GM23248 (cell line): ENCODE results near the gene SLC6A17.

DNA sequence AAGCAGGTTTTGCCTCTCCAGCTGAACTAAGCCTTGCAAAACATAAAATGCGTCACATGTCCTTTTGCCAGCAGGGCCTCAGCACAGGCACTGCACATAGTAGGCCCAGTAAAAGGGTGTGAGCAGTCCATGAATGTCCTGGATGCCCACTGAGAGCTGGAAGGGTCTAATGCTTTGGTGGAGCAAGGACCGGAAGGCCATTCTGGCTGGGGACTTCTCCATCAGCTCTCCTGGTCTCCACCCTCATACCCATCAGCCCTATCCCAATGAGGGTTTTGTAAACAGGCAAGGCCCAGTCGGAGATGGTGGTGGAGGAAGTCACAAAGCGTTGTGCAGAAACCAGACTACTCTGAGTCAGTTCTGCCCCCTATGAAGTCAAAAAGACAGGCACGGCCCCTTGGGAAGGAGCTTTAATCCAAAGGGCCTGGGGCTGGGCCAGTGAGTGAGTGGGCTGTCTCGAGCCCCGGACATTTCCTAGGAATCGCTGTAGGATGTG, 566 bp upstream of the AHCYL1 start:
- RAMPAGE, long total RNA, result no peak

- RAMPAGE, long total RNA, result no peak
These were observed 16.6 kb downstream of the ALX3 start for GRCh38 chr1:110053791-110054296.

DNA sequence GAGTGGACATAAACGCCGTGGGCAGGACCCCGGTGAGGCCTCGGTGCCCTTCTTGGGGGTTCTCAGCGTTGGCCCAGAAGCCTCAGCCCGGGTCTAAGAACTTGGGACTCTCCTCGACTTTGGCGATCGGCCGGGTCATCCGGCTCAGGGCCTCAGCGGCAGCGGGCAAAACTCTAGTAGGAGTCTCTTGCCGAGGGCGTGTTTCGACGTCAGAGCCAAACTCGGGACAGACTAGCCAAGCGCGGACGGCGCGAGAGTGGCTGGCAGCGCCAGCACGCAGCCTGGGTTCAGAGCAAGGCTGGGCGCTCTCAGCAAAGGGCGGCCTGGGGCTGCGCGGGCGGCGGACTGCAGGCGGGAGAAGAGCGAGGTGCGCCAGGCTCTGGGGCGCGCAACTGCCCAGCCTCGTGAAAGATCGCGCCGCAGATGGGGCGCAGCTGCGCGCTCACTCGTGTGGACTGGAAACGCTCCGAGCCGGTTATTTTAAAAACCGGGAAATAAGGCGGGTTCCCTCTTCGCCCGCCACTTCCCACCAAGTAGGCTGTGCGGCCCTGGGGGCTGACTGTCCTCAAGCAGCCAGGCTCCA, 2.6 kb downstream of the ALX3 start:
- RAMPAGE, long total RNA, result no peak

GRCh38 chr1:110084299-110085267, 14.1 kb upstream of the ALX3 start:
- RAMPAGE, long total RNA, result no peak

GRCh38 chr1:110150235-110151218, at the start of gene SLC6A17:
SLC6A17 (plus strand) TSS chr1:110150494.
- RAMPAGE, long total RNA, result no peak

DNA sequence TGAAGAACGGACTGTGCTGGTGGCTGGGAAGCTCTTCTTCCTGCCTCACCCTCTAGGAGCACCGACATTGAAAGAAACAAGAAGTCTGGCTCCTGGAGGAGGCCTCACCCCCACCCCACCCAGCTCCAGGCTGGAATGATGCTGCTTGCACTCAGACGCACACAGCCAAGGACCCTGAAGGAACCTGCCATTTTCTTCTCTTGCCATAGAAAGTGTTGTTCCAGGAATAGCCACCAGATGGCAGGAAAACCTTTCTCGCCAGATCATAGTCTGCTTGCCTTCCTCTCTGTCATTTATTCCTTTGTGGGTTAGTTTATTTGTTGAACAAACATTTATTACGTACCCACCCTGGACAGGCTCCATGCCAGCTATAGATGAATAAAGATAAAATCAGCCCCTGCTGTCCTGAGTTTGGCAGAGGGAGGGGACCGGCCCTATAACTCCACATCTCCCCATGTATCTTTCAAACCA, 7.1 kb upstream of the KCNC4 start:
- RAMPAGE, long total RNA, result no peak

DNA sequence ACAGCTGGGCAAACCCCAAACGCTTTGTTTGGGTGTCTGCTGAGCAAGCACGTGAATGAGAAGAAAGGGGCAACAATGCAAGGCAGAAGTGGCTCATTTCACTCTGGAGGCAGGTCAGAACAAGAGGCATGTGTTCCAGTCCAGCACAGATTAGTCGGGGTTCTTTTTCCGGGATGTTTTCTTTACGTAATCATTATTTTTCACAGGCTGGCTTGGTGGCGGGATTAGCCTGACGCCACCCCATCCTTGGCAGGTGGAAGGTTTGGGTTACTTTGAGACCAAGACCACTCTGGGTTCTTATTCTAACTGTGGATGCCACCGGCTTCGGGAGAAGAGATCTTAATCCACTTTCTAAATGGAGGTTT, 33.7 kb downstream of the KCNC4 start:
- RAMPAGE, long total RNA, result no peak

- RAMPAGE, long total RNA, result no peak
These were observed 9.0 kb upstream of the RBM15 start for GRCh38 chr1:110330096-110330623.

DNA sequence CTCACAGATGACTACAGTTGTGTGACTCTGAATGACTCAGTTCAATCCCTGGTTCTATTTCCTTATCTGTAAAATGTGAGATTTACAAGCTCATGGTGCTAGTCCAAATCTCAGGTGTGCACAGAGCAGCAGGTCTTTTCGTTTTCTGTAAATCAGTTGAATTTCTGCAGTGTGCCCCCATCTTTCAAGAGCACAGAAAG, 26.3 kb downstream of the PROK1 start:
- RAMPAGE, long total RNA, result no peak

GRCh38 chr1:110643856-110644260, 30.9 kb downstream of the KCNA3 start:
- RAMPAGE, long total RNA, result no peak

DNA sequence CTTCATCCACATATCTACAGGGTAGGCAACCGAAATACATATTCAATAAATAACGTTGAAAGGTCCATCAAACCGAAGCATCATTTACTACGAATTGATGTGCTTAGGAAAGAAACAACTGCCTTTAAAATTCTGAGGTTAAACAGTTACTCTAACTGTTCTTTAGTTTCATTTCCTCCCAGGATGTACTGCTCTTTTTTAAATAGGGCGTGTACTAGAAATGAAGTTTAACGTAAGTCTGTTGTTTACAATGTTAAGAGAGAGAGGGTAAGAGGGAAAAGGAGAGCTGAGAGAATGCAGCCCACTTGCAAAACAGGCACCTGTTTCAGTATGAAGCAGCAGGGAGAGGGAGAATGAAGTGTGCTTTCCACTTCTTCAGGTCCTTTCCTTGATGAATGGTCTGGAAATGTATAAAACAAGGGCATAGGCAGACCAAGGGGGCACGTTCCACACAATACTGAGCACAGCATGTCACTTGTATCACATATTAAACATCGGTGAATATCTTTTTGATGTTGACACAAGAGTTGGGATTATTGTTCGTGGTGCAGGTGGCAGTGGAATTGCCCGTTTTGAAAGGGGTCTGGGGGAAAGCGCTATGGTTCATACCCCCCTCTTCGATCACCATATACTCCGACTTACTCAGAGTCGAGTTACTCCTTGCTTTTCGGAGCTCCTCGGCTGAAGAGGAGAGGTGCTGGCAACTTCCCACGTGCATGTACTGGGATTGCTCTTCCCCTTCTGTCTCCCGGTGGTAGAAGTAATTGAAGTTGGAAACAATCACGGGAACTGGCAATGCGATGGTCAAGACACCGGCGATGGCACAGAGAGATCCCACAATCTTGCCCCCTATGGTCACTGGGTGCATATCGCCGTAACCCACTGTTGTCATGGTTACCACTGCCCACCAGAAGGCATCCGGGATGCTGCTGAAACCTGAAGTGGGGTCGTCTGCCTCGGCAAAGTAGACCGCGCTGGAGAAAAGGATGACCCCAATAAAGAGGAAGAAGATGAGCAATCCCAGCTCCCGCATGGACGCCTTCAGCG, 1.8 kb downstream of the KCNA3 start:
- RAMPAGE, long total RNA, result no peak

DNA sequence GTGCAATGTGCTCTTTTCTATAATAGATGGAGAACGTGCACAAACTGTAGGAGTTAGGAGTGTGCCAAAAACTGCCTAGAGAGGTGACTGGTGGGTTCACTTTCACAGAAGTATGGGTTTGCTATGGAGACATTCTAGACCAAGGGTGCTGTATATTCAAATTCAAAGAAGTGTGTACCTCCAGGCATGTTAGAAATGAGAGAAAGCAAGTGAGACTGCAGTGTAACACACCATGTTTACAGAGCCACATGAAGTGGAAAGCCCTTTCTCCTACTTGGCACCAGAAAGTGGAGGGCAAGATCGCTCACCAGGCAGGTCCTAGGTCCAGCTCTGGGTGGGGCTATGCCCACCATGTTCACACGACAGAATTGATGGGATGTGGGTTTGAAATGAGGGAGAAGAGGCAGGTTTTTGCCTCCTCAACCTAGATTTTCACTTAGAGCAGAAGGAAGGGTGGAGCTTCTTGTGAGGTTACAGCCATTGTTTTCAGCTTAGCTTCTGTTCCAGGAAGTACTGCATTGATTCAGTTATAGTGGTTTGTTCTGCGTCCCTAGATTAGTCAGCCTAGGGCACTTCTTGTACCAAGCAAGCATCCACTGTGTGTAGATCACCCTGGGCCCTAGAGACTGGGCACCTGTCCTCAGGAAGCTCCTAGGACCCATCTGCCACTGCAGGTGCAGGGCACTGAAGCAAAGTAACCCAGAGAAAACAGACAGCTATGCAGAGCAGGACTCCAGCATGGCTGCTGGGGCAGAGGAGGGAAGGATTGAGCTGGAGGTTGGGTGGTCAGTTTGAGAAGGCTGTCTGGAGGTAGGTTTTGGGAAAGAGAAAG, 2.3 kb downstream of the CD53 start:
- RAMPAGE, long total RNA, result no peak

DNA sequence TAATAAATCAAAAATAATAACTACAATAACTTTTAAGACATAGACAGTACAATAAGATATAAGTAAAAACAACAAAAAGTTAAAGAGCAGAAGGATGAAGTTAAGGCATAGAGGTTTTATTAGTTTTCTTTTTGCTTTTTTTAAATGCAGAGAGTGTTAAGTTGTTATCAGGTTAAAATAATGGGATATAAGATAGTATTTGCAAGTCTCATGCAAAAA, 32.8 kb downstream of the CD53 start:
- RAMPAGE, long total RNA, result no peak

DNA sequence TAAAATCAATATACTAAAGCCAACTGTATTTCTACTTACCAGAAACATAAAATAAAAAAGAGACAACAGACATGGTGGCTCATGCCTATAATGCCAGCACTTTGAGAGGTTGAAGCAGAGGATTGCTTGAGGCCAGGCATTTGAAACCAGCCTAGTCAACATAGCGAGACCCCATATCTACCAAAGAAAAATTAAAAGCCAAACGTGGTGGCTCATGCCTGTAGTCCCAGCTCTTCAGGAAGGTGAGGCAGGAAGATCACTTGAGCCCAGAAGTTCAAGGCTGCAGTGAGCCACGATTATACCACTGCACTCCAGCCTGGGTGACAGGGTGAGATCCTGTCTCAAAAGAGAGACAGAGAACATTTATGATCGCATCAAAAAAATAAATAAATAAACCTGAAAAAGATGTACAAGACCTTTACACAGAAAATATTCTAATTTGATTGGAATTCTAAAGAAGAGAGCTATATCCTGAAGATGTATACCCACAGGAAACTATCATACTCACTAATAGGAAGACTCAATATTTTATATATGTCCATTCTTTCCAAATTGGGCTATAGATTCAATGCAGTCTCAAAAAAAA, 33.3 kb downstream of the CD53 start:
- RAMPAGE, long total RNA, result no peak

- RAMPAGE, long total RNA, result no peak
These were observed 7.6 kb downstream of the DRAM2 start for GRCh38 chr1:111132206-111132796.

DNA sequence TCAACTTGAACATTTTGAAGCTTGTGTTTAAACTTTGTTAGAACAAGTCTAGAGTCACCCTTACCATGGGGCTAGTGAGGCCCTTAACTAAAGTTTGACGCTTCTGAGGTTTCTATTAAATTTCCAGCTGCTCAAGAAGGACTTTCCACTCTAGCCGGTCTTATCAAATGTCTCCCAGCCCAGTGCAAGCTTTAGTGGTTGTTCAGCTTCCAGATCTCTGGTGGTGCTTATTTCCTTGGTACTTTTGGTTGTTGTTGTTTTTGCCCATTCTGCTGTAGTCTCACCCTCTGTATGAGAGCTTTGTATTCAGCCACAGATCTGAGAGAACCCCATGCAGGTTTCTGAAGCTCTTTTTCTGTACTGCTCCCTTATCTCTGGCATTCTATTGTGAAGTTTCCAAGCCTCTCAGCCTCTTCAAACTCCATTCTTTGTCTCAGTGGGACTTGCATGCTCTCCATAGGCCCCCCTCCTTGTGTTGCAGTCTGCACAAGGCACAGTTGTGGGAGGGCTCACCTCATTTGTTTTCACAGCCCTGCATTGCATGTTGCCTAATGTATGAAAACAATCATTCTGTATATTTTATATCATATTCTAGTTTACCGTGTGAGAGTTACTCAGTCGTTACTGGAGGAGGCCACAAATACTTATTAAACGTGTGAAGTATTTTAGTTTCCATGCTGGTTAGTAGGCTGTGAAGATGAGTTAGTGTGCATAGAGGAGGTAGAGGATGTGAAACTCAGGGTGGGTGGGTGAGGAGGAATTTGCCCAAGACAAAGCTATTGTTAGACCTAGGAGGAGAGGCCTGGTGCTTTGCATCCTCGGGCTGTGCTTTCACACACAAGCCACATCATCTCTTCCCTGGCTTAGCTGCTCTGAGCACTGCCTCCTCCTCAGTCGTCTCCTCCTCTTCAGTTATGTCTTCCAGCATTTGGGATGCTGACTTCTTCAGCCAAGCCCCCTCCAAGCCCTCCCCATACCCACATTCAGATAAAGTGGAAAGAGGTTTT, 8.0 kb upstream of the CHI3L2 start:
- RAMPAGE, long total RNA, result no peak

DNA sequence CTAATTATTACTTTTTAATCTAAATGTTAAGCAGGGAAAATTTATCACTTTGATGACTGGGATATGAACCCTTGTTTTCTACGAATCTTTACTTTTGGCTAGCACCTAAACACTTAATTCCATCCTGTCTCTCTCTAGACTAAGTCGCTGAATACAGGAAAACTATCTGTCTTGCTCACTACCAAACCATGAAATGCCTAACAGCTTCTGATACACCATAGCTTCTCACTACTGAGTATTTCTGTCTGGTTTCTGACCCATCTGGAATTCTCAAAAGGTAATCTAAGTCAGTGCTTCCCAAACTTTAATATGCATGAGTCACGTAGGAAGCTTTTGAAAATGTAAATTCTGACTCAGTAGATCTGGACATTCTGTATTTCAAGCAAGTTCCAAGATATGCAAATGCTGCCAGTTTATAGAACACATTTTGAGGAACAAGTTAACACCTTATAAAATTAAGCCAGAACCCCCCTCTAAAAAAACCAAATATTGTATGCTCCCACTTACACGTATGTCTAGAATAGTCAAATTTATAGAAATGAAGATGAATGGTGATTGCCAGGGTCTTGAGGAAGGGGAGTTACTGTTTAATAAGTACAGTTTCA, 9.2 kb upstream of the OVGP1 start:
- RAMPAGE, long total RNA, result no peak

- RAMPAGE, long total RNA, result no peak
These were observed 14.2 kb downstream of the ADORA3 start for GRCh38 chr1:111489245-111489550.

GRCh38 chr1:111491108-111491501, 12.3 kb downstream of the ADORA3 start:
- RAMPAGE, long total RNA, result no peak

- RAMPAGE, long total RNA, result no peak
These were observed 25.6 kb downstream of the RAP1A start for GRCh38 chr1:111644981-111645869.